ENCODE measurements around the gene PDZK1IP1.

GRCh38 chr1:45804637-45805060 lies 1.2 kb downstream of the MAST2 start:
- PRO-cap, 4 experiments: peak in 4 of 4 experiments; most common plus-strand start chr1:45804811 (in 3); most common minus-strand start chr1:45804739 (in 4)
- RAMPAGE, long total RNA, 2 experiments: no peak in any of the 2 experiments

DNA sequence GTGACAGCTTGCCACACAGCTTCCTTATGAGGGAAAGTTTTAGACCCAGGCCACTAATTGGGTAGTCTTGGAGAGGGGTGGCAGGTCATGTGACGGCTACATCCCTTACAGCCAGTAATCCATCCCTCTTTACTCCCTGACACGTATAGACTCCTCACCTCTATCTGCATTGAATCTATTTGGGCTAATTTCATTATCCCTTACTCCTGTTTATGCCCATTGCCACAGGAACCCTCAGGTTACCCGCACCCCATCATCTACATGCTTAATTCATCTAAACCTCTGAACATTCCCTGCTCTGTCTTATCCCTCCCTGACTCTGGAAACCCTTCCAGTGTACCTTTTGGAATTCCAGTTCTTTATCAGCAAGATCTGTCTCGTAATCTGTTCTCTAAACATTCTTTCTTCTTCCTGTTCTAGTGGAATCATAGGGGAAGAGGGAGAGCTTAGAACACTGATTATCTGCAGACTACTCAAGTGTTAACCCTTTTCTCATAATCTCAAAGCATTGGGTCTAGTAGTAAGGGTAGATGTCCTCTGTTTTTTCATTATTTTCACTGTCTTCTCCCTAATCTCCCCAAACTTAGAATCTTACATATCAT lies 159.9 kb downstream of the PIK3R3 start:
- PRO-cap, 4 experiments: no peak in any of the 4 experiments
- RAMPAGE, long total RNA, 2 experiments: no peak in any of the 2 experiments

- PRO-cap, 4 experiments: no peak in any of the 4 experiments
- RAMPAGE, long total RNA, 2 experiments: no peak in any of the 2 experiments
Measured at GRCh38 chr1:46132318-46132430, 255 bp downstream of the PIK3R3 start.

- PRO-cap, 4 experiments: peak in 4 of 4 experiments; most common plus-strand start chr1:46183413 (in 2); most common minus-strand start chr1:46183132 (in 1)
- RAMPAGE, long total RNA, 2 experiments: start-site peak on the plus strand in 2 of 2 experiments, at chr1:46183399-46183456 at its widest, 6 to 20 reads per replicate
Measured at GRCh38 chr1:46182818-46183935, 6.9 kb upstream of the P3R3URF start.

GRCh38 chr1:46205665-46206256 lies 2.6 kb downstream of the LURAP1 start:
- PRO-cap, 4 experiments: no peak in any of the 4 experiments
- RAMPAGE, long total RNA, 2 experiments: no peak in any of the 2 experiments

GRCh38 chr1:46218540-46219232 lies 15.6 kb downstream of the LURAP1 start:
- PRO-cap, 4 experiments: no peak in any of the 4 experiments
- RAMPAGE, long total RNA, 2 experiments: no peak in any of the 2 experiments

- PRO-cap, 4 experiments: no peak in any of the 4 experiments
- RAMPAGE, long total RNA, 2 experiments: no peak in any of the 2 experiments
Measured at GRCh38 chr1:46285420-46285819, 18.0 kb downstream of the LRRC41 start.

DNA sequence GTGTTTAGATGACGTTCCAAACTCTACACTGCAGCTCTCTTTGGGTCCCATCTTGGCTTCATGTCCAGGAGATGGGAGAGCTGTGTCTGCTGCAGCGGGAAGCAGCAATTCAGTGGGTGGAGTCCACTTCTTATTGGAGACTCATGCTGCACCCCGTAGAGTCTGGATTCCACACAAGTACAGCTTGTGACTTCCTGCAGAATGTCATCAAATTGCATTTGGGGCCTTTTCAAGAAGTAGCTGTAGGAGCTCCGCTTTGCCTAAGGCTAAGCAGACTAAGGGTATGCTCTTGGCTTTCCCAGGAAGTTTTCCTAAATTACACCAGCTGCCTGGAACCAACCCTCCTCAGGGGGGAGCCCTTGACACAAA lies 5.7 kb upstream of the MOB3C start:
- PRO-cap, 4 experiments: no peak in any of the 4 experiments
- RAMPAGE, long total RNA, 2 experiments: no peak in any of the 2 experiments

DNA sequence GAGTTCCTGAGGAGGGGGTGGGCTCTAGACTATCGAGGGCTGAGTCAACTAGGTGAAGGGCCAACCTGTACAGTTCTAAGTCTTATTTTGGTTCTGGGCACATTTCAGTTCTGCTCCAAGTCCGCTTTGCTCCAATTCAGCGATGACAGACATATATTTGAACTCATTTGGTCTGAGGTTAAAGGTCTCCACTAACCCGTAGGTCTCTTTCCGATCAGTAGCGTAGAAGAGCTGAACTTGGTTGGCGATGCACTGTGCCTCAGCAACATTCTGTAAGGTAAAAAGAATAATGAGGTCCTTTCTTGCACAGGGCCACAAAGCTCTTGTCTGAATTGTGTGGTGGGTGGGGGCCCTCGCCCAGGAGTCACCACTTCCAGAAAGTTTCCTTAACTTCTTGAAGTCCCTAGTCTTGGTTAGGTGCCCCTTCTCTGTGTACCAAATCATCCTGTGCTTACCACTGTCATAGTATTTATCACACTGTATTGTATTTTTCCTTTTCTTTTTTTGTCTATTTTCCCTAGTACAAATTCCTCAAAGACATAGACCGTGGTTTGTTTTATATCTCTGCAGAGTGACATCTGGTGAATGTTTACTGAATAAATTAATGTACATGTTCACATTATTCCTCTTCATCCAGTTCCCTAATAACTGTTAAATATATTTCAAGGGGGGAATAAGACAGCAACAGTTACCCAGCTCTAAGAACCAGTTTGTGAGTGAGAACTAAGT lies 19.3 kb upstream of the MOB3C start:
- PRO-cap, 4 experiments: no peak in any of the 4 experiments
- RAMPAGE, long total RNA, 2 experiments: no peak in any of the 2 experiments

DNA sequence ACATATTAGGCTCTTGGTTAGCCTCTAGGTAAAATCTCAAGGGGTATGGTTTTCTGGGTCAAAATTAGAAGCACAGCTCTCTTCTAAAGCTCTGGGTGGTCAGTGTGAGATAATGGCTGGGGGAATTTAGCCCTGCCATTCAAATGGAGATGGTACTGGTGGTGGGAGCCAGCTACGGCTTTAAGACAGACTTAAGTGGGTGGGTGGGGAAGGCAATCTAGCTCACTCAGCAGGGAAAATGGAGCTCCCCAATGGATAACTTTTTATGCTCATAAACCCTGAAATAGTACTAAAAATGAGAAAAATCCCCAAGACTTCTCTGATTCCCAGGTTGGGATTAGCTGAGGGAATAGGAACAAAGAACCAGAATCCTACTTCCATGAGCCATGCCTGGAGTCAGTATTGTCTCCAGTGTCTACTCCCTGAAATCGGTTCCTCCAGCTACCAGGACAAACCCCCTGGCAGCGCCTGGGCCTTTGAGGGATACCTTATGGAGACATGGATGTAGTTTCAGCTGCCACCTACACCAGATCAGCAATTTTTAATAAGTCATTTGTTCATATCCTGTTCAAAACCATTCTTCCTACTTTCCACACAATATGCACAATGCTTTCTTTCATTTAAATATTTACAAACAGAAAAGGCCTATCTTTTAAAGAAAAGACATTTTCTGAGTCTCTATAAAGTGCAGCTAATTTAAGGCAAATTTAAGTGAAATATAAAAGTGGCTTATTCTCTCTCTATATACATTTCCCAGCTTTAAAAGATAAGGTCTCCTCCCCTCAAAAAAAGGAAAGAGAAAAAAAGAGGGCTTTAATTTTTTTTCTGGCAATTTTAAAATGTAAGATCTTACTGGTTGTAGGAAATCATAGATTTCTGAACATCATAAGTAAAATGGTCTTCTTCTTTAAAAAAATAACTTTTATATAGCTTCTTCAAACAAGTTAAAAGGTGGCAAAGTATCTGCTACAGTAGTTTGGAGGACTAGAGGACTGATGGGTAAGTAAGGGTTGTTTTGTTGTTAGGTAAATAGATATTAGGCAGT lies 6.1 kb downstream of the TEX38 start:
- PRO-cap, 4 experiments: no peak in any of the 4 experiments
- RAMPAGE, long total RNA, 2 experiments: no peak in any of the 2 experiments

DNA sequence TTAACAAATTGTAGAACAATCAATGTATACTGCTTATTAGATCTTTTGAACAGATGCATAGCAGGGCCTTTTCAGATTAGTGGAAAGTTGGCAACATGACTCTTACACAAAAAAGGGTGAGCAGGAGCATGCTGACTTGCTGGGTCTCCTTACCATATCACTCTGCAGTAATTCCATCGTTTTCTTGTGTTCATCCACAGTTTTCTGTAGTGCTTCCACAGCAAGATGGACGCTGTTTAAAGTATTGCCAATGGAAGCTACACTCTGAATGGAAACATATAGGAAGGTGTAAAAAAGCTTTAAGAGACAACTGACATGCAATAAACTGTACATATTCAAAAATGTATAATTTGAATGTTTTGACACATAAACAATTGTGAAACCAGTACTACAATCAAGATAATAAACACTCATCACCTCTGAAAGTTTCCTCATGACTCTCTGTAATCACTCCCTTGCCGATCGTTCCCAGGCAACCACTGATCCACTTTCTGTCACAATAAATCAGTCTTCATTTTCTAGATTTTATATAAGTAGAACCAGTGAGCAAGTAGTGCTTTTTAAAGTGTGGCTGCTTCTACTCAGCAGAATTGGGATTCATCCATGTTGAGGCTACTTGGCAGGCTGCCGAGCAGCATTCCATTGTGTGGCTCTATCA lies 20.1 kb downstream of the TEX38 start:
- PRO-cap, 4 experiments: no peak in any of the 4 experiments
- RAMPAGE, long total RNA, 2 experiments: no peak in any of the 2 experiments

DNA sequence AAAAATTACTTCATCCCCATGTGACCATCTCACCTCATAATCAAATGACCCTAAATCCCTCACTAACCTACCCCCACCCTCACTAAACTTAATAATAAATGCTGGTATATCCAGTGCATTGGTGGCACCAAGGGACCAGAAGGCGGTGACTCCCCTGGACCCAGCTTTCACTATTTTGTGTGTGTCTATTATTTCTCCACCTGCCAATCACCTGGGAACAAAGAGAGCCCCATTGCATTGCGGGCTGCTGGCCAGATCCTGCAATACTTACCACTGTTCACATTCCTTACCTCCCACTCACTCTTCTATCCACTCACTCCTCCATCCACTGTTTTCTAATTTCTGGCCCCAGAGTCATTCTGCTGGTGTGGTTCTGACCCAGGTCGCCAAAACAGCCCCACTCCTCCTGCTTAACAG lies 38.2 kb upstream of the EFCAB14 start:
- PRO-cap, 4 experiments: no peak in any of the 4 experiments
- RAMPAGE, long total RNA, 2 experiments: no peak in any of the 2 experiments

- PRO-cap, 4 experiments: no peak in any of the 4 experiments
- RAMPAGE, long total RNA, 2 experiments: no peak in any of the 2 experiments
Measured at GRCh38 chr1:46820318-46821386, 21.8 kb downstream of the CYP4B1 start.

DNA sequence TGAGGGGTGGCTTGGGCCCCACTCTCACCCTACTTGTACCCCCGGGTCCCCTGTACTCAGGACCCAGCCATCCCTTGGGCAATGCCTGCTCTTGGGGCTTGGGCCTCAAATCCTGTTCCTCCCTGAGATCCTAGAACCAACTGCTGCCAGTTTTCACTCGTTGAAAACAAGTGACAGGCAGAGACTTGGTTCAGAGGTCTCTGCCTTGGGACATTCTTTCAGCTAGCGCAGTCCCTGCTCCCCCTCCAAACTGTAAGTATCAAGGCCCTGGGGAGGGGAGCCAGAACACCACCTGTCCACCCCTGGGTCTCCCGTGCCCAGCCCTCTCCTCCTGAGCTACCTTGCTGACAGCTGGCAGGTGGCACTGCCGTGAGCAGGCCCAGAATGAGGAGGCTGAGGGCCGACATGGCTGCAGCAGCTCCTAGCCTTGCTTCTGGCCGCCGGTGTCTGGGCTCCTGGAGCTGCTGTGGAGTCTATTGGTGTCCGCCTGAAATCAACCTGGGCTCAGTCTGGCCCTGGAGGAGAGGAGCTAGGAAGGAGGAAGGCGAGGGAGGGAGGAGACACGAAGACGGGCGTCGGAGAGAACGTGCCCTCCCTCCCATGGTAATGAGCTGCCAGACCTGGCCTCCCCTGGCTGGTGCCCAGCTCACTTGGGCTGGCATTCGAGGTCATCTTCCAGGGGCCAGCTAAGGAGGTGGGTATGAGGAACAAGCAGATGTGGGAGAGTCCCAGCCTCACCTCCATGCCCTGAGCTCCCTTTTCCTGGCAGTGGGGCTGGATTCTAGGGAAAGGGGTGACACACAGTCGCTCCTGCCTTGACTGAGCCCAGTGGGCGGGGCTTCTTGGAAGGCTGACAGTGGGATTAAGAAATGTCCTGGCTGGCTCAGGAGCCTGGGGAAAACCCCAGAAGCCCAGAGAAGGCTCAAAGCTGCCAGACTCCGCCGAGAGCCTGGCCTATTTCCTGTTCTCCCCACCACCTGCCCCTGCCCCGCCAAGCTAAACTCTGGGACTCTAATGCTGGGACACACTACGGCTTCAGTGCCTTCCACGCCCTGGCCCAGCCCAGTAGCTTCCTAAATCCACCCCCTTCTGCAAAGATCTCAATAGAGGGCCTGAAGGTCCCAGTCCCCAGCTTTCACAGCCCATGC lies at the start of gene PDZK1IP1:
Gene PDZK1IP1, minus strand, starts transcription at position 511 of the 1,148 bp plus-strand sequence.
- PRO-cap, 4 experiments: peak in 1 of 4 experiments; most common plus-strand start position 925 of the sequence (in 1); most common minus-strand start position 608 of the sequence (in 1)
- RAMPAGE, long total RNA, 2 experiments: start-site peak on the minus strand in 2 of 2 experiments, centred at positions 512 to 521 of the sequence, 520 to 866 reads per replicate

GRCh38 chr1:47225365-47226127 lies 6.5 kb downstream of the TAL1 start:
- PRO-cap, 4 experiments: peak in 1 of 4 experiments; most common plus-strand start chr1:47225728 (in 1); most common minus-strand start chr1:47225667 (in 1)
- RAMPAGE, long total RNA, 2 experiments: no peak in any of the 2 experiments

DNA sequence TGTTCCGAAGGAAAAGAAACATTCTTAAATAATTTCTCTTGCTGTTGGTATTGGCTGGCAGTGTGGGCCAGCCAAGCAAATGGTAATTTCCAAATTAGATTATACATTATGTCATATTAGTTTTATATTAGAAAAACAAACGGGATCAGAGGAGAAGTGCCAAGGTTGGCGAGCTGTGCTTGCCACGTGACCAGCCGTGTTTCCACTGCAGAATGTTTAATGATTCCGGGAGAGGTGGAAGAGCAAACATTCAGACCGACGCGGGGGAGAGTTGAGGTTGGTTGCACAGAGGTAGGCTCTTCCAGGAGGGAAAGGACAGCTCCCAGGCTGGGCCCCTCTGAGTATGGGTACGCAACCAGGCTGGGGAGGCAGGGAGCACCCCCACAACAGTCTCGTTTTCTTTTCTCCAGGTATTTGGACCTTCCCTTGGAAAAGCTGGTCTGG lies 121.1 kb downstream of the FOXD2 start:
- PRO-cap, 4 experiments: peak in 4 of 4 experiments; most common plus-strand start position 253 of the sequence (in 4); most common minus-strand start position 207 of the sequence (in 1)
- RAMPAGE, long total RNA, 2 experiments: no peak in any of the 2 experiments

GRCh38 chr1:48227125-48228215 lies 5.0 kb downstream of the SLC5A9 start:
- PRO-cap, 4 experiments: no peak in any of the 4 experiments
- RAMPAGE, long total RNA, 2 experiments: no peak in any of the 2 experiments

DNA sequence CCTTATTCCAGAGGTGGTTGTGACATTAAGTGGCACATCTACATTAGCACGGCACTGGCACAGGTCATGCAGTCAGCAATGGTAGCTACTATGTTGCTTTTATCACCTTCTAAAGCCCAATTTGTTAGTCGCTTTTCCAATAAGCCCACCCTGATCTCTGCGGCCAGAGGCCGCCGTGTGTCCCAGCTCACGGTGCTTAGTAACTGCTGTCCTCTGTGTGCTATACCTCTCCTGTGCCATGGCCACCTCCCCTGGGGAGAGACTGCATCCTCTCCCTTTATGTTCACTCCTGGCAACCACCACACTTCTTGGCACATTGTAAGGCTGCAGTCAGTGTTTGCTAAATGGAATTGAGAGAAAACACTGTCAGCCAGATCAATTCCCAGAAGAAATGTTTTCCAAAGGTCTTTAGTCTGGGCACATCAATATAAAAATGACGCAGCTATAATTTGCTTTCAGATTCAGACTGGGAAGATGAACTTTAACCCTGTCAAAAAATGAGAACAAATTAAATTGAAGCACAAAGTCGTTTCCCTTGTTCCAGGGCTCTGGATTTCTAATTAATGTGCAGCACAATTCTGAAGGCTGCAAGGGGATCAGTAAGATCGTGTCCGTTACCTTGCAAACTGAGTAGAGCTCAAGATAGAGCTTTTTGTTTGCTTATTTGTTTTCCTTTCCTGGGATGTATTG lies 96.8 kb downstream of the BEND5 start:
- PRO-cap, 4 experiments: peak in 3 of 4 experiments; most common plus-strand start position 493 of the sequence (in 1); most common minus-strand start position 291 of the sequence (in 3)
- RAMPAGE, long total RNA, 2 experiments: no peak in any of the 2 experiments

DNA sequence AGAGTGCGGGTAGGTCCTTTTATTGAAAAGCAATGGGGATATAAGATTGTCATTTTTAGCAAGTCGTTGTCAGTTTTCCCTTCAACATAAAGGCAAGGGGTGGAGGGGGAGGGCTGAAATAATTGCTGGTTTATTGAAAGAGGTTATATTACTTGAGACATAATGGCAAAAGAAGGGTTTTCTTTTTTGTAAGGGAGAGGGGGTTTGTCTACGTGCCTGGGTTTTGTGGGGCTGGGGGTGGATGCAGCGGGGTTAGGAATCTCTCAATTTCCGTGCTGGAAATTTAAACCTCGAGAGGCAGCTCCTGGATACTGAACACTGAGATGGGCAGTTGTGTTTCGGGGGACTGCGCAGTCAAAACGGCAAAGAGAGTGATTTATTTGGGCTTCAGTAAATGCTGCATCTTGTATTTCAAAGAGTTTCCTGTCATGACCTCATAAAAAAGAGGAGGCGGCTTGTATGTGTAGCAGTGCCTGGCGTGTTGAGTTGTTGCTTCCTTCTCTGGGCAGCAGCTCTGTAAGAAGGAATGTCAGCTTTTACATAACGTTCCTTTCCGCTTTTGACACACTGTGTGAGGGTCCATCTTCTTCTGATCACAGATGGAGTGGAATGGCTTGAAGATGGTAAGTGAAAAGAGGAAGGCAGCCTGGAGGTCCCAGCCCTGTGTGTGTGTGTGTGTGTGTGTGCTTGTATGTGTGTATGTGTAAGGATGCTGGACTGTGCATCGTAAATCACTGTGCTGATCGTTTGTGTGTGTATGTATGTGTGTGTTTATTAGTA lies 812 bp downstream of the ELAVL4 start:
- PRO-cap, 4 experiments: no peak in any of the 4 experiments
- RAMPAGE, long total RNA, 2 experiments: no peak in any of the 2 experiments

- PRO-cap, 4 experiments: no peak in any of the 4 experiments
- RAMPAGE, long total RNA, 2 experiments: no peak in any of the 2 experiments
Measured at GRCh38 chr1:50527501-50528220, 104.4 kb upstream of the DMRTA2 start.